ENCODE results near the genes HSD17B3 and ZNF782.

DNA sequence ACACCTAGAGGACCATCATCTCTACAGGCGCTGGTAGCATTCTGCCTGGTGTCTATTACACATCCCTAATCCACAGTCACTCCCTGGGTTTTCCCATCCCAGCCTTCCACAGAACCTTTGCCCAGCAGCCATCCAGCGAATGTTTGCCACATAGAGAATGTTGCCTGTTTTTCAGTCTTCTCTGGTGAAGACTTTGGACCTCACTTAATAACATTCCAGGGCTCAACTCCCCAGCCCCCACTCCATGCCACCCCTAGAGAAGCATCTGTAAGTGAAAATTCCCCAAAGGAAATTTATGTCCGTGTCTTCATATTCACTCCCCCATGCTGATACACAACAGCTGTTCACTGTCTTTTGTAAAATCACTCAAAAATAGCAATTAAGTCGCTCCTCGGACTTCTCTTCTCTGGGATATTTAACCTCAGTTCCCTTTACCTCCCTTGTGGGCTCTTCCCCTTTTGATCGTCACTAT, 249.6 kb downstream of the AOPEP start:
- PRO-cap = no peak

GRCh38 chr9:94994798-94995695, 268.5 kb downstream of the AOPEP start:
- PRO-cap = no peak

GRCh38 chr9:95049812-95050640, 267.5 kb downstream of the FANCC start:
- PRO-cap = no peak

DNA sequence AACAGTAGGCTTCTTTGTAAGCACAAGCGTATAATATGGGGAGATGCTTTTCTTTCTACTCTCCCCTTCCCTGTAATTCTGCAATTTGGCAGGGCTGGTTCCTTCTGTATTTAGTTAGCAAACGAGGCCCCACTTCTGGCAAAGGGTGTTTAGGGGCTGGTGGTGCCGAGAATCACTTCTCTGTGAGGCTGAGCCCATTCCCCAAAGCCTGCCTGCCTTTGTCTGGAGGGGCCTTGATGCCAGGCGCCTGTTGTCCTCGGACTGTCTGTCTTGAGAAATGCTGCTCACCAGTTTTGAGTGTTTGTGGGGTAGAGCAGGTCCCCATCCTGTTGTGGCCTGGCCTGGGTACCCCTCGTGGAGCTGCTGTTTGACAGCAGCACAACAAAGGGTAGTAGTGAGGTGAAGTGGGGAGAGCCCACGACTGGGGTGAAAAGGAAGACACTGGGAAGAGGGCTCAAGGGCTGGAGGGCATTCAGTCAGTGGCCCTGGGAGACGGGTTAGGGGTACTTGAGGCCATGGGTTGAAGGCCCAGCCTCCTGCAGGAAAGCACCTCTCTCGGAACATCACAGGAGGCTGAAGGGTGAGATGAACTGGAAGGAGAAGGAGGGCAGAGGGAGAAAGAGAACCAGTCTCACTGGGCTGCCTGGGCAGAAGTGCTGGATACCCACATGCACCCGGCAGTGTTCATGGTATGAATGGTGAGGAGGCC, 259.0 kb downstream of the FANCC start:
- PRO-cap = no peak

- PRO-cap = no peak
These were observed 221.7 kb downstream of the FANCC start for GRCh38 chr9:95095717-95096231.

DNA sequence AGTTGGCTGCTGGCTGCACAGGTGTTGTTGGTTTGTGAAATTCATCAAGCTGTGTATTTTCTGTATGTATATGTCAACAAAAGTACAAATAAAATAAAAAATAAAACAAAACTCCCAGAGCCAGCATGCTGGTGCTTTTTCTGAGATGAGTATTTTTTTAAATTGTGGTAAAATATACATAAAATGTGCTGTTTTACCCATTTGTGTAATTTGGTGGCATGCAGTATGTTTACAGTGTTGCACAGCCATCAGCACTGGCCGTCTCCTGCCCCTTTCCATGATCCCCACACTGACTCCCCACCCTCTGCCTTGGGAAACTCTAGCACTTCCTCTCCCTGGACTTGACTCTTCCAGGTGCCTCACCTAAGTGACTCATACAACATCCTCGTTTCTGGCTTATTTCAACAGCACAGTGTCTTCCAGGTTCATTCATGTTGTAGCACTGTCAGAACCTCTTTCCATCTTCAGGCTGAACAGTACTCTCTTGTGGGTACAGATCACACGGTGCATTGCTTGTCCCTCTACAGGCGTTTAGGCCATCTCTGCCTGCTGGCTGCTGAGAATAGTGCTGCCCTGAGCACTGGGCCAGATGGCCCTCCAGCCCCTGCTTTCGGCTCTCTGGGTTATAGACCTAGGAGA, 212.0 kb downstream of the FANCC start:
- PRO-cap = no peak

- PRO-cap = no peak
These were observed 149.4 kb downstream of the FANCC start for GRCh38 chr9:95168147-95168500.

GRCh38 chr9:95190331-95190866, 127.1 kb downstream of the FANCC start:
- PRO-cap = no peak

GRCh38 chr9:95313024-95313544, 4.4 kb downstream of the FANCC start:
- PRO-cap = no peak

DNA sequence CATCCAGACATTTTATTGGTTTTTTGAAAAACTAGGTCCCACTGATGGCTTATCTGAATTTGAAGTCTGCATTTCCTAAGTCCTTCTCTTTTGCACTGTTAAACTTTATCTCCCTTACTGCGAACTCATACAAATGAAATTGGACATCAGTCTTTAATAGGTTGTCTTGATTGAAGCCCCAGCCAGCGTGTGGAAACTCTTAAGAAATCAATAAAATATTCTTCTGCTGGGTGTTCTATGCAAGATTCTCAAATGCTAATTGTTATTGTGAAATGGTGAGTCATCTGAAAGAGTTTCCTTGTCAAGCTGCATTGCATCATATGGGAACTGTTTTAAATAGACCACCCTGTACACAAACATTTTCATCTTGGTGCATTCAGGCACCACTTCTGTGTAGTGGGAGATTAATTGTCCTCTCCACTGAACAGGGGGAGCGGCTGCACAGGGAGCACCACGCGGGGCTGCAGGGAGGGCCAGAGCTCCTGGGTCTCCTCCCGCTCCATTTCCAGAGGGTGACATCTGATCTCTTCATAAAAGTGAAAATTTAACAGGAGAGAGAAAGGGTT, 92.4 kb upstream of the FANCC start:
- PRO-cap = no peak

- PRO-cap = no peak
These were observed 31.6 kb downstream of the PTCH1 start for GRCh38 chr9:95477327-95477982.

DNA sequence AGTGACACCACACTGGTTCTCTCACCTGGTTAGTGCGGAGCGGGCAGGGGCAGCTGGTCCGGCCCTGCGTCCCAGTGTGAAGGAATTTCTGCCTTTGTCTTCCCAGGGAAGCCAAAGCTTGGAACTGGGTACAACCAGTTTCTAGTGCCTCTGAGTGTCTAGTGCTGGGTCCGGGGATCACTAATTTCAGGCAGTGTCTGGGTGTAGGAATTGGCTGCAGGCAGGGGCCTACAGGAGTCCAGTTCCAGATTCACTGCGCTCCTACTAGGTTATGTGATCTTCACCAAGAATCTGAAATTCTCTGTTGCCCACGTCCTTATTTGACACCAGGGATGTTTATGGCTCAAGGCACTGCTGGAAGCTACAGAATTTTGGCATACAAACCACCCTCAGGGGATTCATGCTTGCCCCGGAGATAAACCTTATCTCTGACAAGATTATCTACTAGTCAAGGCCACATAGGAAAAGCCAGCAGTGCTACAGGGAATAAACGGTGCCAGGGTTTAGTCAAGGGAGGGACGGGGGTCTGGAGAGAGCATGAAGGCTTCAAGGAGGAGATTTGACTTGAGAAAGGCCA, 120.5 kb upstream of the ERCC6L2 start:
- PRO-cap = no peak

GRCh38 chr9:96012466-96013207, 137.1 kb downstream of the ERCC6L2 start:
- PRO-cap = no peak

DNA sequence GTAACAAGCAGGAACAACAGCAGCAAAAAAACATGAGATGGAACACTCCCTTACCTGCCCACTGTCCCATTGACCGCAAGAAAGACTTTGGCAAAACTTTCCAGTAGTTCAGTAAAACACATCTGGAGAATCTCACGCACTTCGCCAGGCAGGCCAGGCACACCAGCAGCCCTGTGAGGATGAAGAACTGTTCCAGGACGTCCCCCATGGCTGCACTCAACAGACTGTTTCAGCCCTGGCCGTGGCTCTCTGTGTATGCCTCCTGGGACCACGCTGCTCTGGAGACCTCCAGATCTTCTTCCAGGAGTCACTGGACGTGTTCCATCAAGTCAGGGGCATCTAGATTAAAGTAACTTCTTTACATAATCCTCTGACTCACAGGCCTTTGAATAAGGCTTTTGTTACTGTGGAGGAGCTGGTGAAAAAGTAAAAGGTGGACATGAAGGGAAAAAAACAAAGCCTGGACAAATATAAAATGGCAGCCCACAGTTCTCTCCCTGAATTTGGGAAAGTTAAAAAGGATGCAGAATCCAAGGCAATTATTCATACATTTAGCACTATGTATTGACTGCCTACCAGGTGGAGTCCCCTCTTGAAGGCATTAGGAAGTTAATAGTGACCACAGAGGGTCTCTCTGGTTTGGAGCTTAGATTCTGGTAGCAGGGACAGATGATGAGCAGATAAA, at the start of gene HSD17B3:
Gene HSD17B3 (minus strand): TSS at position 280 of the 685 bp plus-strand sequence.
- PRO-cap = no peak

DNA sequence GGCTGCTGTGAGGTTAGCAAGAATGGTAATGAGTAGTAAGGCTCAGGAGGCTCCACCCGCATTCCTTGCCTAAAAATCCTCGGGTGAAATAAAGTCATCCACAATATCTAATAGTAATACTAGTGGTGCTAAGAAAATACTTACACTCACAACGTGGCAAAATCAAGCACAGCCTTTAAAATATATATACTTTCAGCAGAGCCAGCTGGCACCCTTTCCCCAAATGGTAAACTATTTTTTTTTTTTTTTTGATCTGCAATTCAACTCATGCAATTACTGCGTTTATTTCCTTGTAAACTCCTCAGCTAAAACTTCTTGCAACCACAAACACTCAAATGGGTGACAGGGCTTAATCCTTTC, 53.5 kb downstream of the CDC14B start:
- PRO-cap = no peak

DNA sequence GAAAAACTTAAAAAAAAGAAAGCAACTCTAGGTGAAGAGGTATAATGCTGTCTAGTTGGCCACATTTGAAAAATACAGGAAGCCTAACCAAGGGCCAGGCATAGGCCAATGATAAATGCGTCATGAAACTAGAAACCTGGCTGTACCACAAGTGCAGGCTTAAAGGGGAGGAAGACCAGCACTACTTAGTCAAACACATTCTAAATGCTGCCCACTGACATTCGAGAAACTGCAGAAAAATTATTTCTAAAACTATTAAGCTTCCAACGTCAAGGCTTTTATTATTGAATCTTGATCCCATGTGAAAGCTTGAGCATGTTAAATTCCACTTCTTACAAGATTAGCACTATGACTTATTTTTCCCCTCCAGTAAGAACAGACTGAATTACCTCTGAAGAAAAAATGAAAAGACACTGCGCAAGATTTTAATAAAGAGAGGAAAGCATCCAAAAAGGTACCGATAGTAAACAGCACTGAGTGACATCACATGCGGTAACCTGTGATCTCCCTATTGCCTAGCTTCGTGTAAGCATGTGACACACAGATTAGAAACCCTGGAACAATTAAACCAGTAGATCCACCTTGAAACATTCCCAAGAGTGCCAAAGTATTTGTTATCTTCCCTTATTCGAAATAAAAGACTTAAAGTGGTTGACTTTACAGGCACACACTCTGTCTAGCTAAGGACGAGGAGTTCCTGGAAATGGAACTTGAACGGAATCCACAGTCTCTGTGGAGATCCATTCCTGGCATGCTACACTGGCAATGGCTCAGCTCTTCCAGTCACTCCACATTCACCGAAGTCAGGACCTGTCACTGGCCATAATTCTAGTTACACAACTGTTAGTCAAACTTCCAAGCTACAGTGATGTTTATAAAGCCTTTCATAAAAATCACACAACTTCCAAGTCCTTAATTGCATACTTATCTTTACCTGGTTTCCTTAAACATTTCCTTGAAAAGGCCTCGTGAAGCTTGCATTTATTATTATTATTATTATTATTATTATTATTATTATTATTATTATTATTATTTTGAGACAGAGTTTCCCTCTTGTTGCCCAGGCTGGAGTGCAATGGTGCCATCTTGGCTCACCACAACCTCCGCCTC, 15.9 kb downstream of the CDC14B start:
- PRO-cap = no peak

DNA sequence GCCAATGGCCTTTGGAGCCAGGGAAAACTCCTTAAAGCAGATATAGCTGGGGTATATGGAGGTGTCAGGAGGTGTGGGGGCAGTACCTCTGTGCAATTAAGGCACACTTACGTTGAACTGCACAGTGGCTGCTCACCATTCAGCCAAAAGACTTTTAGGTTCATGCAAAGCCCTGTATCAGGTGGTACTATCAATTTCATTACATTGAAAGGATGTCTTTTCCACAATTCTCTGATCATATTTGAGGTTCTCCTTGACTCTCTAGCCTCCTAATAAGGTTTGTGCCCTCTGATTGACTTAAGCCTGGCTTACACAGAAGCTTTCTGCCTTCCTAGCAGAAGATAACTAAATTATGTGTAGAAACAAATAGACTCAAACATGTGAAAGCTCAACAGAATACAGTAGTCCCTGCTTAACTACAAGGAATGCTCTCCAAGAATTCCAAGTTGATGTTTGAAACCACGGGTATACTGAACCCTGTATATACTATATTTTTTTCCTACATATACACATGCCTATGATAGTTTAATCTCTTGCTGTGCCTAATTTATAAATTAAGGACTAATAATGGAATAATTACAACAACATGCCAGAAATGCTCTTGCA, 20.6 kb downstream of the ZNF510 start:
- PRO-cap = no peak

DNA sequence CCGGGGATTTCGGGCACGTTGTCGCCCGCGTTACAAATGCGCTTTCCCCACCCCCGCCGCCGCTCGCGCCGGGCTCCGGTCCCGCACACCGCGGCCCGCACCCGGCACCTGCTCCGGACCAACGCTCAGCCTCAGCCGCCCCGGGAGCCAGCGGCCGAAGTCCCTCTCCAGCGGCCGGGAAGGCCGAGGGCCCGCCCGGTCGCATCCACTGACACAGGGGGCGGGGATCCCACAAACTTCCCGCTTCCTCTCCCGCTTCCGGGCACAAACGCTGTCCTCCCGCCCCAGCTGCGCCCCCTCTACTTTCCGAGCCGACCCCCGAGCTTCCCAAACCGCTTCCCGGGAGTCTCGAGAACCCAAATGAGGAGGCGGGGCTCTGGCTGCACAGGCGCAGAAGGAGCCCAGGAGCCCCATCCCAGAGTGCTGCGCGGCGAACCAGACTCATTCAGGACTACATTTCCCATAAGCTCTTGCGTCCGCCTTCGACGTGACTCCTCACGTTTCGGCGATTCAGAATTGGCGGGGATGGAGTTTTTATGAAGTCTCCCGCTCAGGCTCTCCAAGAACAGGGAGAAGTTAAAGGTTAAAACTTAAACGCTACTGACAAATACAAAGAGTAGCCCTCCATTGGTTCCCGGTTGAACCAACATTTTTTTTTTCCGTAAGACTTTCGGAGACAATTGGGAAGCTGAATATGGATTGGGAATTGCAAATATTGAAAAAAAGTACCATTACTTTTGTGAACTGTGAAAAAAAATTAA, at the start of gene ZNF782:
Gene ZNF782 (minus strand): TSS at position 378 of the 761 bp plus-strand sequence.
- PRO-cap = bidirectional peak, plus-strand start at position 498 of the sequence, minus-strand start at position 362 of the sequence

- PRO-cap = no peak
These were observed 30.5 kb downstream of the TMOD1 start for GRCh38 chr9:97531971-97532417.

DNA sequence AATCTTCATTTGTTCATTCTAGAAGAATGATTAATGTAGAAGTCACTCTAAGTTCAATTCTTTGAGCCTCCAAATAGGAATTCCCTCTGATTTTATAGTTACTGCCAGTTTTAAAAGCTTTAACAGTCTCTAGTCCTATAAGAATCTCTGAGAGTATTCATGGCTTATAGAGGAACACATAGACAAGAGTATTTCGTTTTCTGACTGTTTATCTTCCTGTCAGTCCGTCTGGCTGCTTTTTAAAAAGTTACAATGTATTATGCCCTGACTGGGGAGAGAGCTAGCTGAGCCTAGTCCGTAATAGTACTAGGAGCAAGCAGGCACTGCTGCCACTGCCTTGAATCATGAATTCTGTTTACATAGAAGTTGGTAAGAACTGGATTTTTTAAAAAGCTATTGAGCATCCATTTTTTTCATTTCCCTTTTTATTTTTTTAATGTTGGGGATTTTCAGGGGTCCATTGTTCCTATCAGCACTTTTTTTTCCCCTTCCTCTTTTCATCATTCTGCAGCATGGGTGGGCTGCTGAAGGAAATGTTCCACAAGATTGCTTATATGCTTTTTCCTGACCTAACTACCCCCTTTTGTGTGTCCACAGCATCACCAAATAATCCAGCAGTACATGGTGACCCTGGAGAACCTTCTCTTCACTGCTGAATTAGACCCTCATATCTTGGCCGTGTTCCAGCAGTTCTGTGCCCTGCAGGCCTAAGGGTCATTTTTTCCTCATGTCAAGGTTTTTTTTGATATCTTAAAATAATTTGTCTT, 26.5 kb downstream of the XPA start:
- PRO-cap = no peak

Measured in pulmonary lymph node (tissue), 1 donor.